HGPS cell (cell line): Measurements from ENCODE around the genes EMC7, GJD2 and NANOGP8.

- RRBS, result 1% methylated on average over 10 of the region's 39 CpGs
Observed at GRCh38 chr15:34101233-34101973, at the start of gene EMC7. TSS of gene EMC7 (minus strand) at chr15:34101862.

- RRBS, result 2% methylated on average over 8 of the region's 36 CpGs
Observed at GRCh38 chr15:34721677-34722913, 32.7 kb downstream of the GJD2 start.

DNA sequence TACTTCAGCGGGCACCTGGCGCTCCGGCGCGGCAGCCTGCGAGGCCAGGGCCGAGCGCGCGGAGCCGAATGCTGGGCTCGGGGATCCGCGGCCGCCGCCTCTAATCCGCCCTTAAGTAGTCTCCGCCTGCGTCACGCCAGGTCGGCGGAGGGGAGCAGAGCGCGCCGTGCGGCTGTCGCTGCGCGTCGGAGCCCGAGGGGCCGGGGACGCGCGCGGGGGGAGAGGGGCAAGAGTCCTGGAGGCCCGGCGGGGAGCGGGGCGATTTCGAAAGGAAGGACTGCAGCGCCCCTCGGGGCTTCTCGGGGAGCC is at the start of gene GJD2:
GJD2 (minus strand) TSS at position 89 of the 309 bp plus-strand sequence.
- RRBS, result 3% methylated on average over 13 of the region's 44 CpGs

DNA sequence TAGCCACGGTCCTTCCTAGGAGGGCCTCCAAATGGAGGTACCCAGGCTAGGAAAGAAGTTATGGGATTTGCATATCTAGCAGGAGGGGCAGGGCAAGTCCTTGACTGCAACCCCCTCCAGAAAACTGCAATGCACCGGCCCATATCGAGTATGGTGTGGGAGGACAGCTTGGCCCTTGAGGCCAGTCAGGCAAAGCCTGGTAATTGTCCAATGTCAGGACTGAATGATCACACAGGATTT is 1.4 kb downstream of the ZNF770 start:
- RRBS, result no CpG with 5 or more reads among the region's 3 CpGs

- RRBS, result no CpG with 5 or more reads among the region's 6 CpGs
Observed at GRCh38 chr15:34987045-34987493, 1.0 kb downstream of the ZNF770 start.

DNA sequence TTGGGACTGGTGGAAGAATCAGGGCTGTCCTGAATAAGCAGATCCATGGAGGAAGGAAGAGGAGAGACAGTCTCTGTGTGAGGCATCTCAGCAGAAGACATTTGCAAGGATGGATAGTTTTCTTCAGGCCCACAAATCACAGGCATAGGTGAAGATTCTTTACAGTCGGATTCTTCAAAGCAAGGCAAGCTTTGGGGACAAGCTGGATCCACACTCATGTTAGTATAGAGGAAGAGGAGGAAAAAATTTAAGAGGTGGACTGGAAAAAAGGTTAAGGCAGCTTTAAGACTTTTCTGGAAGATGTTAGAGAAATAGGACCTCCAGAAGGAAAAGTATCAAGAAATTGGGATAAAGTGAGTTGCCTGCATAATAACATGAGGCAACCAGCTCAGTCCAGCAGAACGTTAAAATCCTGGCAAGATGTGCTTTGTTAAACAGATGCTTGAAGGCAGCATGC is at the start of gene NANOGP8:
NANOGP8 (minus strand) TSS at position 403 of the 457 bp plus-strand sequence.
- RRBS, result no CpG with 5 or more reads among the region's 2 CpGs

- RRBS, result no CpG with 5 or more reads among the region's 6 CpGs
Observed at GRCh38 chr15:35120097-35120611, 35.1 kb upstream of the NANOGP8 start.

GRCh38 chr15:35306716-35307038 is 221.6 kb upstream of the NANOGP8 start:
- RRBS, result no CpG with 5 or more reads among the region's 3 CpGs

DNA sequence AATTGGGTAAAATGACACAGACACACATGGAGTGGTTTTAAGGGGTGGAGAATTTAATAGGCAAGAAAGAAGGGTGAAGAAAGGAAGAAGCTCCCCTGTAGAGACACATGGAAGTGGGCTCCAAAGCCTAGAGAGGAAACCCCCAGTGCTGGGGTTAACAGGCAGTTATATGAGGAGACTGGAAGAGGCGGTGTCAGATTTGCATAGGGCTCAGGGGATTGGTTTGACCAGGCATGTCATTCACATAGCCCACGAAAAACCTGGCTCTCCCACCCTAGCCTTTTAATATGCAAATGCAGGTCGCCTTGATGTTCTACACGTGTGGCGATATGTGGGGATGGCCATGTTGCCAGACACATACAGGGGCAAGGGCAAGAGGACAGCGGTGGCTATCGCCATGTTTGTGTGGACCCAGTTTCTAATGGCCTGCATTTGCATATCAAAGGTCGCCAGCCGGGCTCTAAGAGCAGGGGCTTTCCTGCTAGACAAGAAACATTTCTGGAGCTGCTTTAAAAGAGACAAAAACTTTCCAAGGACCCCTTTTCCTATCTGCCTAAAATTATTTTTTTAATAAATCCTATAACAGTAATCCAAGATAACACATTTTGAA is 2.0 kb upstream of the DPH6 start:
- RRBS, result no CpG with 5 or more reads among the region's 9 CpGs

GRCh38 chr15:36880129-36880669 is 220.2 kb downstream of the MEIS2 start:
- RRBS, result 46% methylated on average over 19 of the region's 39 CpGs

- RRBS, result no CpG with 5 or more reads among the region's 29 CpGs
Observed at GRCh38 chr15:36887038-36887756, 213.2 kb downstream of the MEIS2 start.

GRCh38 chr15:37109922-37110703 is 9.8 kb upstream of the MEIS2 start:
- RRBS, result no CpG with 5 or more reads among the region's 28 CpGs

GRCh38 chr15:38005872-38006407 is 71.5 kb downstream of the TMCO5A start:
- RRBS, result no CpG with 5 or more reads among the region's 2 CpGs

DNA sequence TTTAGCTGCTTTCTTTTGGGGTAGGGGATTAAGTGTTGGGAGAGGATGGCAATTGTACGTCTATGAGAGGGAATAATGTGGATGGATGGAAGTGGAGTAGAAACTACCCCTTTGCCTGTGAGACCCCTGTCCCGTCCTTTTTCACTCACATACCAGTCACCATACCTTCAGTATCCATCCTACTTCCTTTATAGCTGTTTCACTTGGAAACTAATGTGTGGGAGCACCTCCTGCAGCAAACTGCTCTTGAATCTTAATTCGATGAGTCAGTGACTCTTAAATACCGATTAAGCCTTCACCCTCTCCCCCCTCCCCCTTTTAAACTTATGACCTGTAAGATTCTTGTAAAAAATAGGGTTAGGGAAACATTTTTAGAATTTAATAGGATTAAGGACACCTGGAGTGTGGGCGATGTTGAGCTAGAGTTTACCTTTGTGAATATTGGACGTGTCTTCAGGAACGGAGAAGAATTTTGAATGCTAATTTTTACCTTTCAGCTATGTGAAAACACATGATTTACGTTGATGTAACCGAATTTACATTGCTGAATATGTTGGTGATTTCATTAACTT is 852 bp downstream of the SPRED1 start:
- RRBS, result no CpG with 5 or more reads among the region's 9 CpGs

- RRBS, result no CpG with 5 or more reads among the region's 14 CpGs
Observed at GRCh38 chr15:38282608-38283387, 30.2 kb downstream of the SPRED1 start.

- RRBS, result no CpG with 5 or more reads among the region's 13 CpGs
Observed at GRCh38 chr15:38610673-38611627, 46.3 kb upstream of the RASGRP1 start.

DNA sequence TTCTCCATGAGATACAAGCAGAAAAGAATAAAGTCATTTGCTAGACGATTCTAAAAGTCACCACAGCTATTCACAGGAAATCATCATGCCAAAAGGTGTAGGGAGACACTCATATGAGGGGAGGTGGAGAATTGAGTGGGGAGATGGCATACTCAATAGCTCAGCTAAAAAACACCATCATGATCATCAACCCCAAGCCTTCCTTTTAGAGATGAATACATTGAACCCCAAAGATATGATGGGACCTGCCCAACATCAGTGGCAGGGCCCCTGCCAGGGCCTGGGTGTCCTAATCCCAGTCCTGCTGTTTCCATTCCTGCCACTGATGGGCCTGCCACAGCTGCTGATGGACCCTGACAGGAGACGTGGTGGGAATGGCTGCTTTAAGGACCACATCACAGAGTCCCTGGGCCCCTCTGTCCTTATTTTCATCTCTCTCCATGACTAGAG is 160.9 kb upstream of the THBS1 start:
- RRBS, result no CpG with 5 or more reads among the region's 2 CpGs

GRCh38 chr15:39579689-39580540 is 964 bp upstream of the THBS1 start:
- RRBS, result 0% methylated on average over 3 of the region's 50 CpGs

DNA sequence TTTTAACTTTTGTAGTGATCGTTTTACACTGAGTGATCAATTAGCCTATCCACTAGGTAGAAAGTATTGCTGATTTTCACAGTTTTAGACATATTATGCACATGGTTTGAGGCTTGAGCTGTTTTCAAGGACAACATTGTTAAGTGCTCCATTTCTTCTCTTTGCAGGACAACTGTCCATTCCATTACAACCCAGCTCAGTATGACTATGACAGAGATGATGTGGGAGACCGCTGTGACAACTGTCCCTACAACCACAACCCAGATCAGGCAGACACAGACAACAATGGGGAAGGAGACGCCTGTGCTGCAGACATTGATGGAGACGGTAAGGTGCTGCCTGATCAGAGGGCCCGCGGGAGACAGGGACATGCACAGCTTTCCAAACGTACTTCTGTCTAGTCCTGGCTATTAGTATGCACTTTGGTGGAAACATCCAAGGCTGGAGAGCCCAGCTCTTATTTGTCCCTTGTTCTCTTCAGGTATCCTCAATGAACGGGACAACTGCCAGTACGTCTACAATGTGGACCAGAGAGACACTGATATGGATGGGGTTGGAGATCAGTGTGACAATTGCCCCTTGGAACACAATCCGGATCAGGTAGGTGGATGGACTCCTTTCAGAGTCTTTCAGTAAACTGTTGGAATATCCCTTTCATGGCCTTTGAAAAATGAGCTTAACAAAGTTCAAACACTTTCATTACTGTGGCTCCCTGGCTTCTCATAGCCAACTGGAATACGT is 10.3 kb downstream of the THBS1 start:
- RRBS, result no CpG with 5 or more reads among the region's 11 CpGs

- RRBS, result no CpG with 5 or more reads among the region's 3 CpGs
Observed at GRCh38 chr15:39592062-39592389, 11.1 kb downstream of the THBS1 start.